A375 (cell line): ENCODE measurements around a stretch of chr10.

GRCh38 chr10:110947088-110947953, 27.9 kb downstream of the SHOC2 start:
- RAMPAGE, long total RNA, result no peak

DNA sequence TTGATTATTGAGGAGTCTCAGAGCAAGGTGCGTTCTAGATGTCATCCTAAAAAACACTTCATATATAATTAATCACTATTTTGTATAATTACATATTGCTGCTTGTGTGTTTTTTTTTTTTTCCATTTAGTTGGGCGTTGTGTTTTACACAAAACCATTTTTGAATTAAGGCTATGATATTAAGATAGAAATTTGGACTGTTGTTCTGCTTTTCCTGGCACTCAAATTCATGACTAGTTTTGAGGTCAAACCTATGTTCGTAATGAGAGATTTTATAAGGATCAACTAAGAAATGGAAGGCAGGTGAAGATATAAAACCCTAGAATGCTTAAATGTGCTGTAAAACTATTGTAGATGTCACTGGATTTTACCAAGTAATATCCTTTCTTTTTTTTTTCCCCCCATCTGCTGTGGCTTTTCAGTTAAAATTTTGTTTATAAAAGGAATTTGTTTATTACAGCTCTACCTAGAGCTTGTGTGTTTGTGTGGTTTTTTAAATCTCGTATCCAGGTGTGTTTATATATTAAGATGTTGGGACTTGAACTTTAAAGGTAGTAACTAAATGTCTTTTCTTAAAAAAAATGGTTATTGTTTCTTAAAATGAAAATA, 63.5 kb upstream of the ADRA2A start:
- RAMPAGE, long total RNA, result no peak

- RAMPAGE, long total RNA, result no peak
Observed at GRCh38 chr10:112082214-112082605, 101.4 kb downstream of the GPAM start.

DNA sequence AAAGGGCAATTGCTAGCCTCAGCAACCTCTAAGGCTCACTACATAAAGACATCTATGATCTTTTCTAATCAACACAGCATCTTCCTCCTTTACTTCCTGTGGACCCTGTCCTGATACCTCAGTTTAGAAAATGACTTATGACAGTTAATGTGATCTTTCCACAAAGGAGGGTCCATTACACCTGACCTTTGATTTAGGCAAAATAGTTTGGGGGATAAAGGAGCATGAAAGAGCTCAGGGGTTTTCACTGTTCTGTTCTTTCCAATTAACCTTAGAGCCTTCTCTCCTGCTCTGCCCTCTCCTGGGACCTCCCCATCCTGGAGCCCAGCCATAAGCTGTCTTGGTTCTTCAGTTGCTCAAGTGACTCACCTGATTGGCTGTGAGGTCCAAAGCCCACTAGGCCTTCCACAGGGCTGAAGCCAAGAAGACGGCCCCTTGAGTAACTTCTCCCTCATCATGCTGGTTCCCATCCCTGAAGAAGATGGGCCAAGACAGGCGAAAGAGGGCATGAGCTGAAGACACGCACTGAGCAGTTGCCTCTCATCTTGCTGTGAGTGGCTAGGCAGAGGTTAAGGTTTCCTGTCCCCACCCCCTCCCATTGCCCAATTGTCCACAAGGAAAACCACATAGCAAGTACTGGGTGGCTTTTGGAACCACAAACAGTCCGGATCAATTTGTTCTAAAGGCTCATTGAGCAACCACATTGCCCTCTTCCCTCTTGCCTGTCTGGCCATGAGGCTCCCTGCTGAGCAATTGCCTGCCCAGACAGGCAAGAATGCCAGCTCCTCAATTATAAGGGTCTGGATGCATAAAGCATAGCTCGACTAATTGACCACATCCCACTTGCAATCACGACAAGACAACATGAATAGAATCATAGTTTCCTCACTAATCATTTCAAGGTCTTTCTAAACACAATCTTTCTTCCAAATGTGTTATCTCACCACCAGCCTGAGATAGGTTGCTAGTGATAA, 43.8 kb upstream of the GPAM start:
- RAMPAGE, long total RNA, result no peak

- RAMPAGE, long total RNA, result no peak
Observed at GRCh38 chr10:112338883-112339329, 35.0 kb upstream of the ACSL5 start.

GRCh38 chr10:112429583-112430210, 17.0 kb downstream of the ZDHHC6 start:
- RAMPAGE, long total RNA, result no peak

DNA sequence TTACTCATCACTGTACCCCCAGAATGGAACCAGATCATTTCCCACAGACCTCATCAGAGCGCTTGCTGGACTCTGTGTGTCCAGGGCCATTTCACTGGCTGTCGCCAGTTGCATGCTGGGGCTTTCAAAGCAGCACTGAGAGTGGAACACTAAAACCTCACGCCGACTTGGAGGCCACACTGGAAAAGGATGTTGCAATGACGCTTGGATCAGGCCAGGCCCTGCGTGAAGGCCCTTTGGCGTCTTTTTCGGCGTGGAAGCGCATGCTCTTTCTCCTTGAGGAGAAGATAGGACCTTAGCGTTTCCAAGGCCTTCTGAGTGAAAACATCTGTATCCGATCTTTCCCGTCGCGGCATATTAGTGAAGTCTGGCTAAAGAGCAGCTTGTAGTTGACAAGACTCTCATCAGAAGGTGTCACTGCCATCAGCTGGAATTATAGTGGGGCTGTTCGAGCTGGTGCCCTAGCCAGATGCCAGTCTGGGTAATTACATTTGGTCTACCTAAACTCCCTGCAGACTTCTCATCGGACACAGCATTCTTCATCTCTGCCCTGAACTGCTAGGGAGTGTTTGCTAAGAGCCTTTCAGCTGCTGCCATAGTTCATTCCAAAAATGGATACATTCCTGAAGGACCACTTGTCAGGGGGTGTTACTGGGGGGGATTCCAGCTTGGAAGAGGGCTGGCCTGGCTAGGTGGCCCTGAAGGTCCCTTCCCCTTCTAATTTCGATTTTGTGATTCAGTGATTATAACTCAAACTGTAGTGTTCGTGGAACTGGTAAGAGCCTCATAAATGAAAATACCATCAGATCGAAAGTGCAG, 167.7 kb upstream of the TCF7L2 start:
- RAMPAGE, long total RNA, result no peak

DNA sequence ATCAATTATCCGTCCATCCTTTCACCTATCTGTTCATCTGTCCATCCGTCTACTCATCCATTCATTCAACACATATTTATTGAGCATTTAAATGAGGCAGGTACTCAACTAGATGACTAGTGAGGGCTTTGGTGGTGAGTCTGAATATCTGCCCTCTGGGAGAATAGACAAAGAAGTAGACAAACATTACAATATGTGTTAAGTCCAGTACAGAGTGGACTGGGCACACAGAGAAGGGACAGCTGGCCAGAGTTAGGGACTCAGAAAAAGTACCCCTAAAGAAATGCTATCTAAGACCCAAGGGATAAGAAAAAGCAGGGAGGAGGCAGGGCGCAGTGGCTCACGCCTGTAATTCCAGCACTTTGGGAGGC, 35.5 kb upstream of the TCF7L2 start:
- RAMPAGE, long total RNA, result no peak

GRCh38 chr10:113020483-113021222, 70.6 kb downstream of the TCF7L2 start:
- RAMPAGE, long total RNA, result no peak

DNA sequence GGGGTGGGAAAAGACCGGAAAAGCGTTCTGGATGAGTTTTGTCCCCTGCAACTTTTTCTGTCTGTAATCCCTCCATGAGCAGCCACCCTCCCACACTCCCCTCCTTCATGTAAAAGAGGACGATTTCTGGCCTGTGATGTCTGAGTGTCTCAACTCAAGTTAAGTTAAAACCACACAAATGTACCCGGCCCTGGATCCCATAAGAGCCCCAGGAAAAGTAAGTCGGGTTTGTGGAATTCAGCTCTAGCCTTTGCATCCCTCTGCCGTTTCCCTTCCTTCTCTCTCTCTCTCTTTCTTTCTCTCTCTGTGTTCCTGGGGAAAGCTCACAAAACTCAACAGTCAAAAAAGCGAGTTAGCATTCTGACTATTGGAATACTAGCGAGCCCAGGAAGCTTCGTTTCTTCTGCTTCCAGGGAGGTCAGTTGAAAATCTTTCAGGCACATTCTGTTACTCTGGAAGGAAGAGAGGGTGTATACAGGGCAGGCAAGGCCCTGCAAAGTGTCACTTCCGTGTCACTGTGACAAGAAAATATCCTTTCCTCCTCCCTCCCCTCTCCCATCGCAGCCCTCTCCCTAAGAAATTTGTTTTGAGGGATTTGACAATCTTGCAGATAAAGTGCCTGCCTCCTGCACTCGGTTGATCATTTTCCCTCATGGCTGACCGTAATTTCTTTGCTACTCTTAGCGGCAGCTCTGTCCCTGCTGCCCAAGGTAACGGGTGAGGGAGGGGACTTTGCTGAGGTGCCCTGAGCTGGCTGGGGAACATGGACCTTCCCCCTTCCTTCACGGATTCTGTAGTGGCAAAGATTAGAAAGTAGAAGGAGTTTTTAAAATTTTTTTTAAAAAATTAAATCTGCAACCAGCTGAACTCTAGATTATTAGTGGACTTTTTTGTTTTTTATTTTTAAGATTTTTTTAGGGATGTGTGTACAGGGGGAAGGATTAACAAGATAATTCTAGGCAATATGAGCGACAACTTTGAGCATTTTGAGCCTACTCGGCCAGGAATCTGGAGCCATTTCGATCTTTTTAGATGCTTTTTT, 178.9 kb downstream of the TCF7L2 start:
- RAMPAGE, long total RNA, result no peak

- RAMPAGE, long total RNA, result no peak
Observed at GRCh38 chr10:113168387-113168640, 218.3 kb downstream of the TCF7L2 start.

DNA sequence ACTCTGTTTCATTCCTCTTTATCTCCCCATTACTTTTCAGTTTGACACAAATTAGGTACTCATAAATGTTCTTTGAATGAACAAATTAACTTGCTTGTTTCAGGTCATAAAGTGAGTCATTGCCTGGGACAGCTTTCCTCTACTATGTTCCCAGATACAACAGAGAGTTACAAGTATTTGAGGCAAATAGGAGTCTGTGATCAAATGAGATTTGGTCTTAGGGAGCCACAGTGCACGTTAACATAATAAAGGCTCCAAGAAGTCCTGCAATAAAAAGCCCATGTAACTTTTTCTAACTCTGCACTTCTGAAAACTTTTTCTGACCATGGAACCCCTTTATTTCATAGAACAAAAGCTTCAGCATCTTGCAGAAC, 102.4 kb upstream of the HABP2 start:
- RAMPAGE, long total RNA, result no peak

DNA sequence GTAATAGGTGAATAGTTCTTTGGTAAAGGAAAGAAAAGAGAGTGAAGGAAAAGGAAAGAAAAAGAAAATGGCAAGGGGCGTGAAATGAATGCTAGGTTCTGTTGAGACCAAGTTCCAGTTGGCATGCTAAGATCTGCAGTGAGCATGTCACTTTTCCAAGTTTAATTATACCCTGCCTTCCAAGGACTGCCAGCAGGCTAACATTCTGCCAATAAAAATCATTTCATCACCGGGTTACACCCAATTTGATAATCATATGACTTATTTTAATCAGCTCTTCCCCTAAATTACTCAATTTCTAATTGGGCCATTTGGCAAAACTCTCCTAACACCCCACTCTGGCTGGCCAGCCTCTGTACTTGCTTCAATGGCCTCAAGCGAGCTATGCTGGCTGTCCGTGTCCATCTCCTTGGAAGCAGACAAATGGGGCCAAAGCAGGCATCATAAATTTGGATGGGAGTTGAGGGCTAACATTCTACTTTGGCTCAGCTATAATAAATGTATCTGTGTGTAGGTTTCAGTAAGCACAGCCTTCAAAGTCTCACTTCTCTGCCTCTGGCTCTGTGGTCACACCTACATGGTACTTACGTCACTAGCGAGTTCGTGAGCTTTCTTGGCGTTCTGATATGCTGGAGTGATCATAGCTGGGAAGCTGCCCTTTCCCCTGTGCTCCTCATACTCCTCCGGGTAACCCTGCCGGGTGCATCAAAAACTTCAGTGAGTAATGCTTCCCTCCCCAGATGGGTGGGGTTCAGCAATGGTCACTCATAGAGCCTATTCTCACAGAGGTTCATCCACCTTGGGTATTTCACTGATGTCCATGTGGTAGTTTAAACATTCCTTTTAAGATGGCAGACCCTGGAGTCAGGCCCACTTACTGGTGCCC, 17.3 kb downstream of the NRAP start:
- RAMPAGE, long total RNA, result no peak

DNA sequence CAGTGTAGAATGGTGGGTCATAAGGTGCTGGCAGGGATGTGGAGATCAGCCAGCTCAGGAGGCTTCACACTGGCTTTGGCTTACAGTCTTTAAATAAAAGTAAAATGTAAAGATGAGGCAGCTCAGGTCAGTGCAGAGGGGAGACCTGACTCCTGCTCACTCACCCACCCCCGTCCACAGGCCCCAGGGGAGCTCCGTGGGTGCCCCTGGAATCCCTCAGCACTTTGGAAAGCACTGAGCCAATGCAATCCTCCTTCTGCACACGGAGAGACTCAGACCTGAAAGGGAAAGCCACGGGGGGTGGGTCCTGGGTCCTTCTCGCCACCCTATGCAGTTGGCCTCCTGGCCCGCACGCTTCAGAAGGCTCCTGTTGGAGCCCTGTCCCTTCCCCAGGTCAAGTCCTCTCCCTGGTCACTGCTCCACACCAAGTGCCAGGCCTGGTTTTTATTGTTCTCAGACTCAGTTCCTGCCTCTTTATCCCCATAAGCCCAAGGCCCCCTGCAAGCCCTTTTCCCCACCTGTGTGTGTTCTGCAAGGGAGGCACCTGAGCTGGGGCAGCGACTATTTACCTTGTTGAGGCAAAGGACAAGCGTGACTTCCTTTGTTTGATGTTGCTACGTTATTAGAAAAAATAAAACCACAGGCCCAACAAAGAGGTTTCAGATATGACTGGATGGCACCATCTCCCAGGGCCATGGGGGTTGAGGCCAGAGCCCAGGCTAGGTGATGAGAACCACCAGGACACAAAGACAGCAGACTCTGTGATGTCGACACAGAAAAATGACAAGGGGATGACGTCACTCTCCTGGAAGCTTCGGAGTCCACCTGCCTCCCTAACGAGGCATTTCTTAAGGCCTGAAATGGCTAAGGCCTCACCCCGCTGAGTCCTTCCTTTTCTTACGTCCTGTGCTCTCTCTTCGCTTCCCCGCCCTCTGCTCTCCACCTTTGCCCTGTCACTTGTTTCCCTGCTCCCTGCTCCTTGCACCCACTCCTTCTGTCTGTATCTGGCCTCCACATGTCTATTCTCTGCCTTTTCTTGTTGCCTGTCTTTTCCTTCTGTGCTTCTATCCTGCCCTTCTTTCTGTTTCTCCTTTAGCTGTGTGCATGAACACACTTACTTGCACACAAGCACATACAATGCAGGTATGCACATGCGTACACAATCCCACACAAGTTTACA, 83.2 kb upstream of the ADRB1 start:
- RAMPAGE, long total RNA, result no peak

GRCh38 chr10:114291669-114292184, 52.7 kb downstream of the VWA2 start:
- RAMPAGE, long total RNA, result no peak

DNA sequence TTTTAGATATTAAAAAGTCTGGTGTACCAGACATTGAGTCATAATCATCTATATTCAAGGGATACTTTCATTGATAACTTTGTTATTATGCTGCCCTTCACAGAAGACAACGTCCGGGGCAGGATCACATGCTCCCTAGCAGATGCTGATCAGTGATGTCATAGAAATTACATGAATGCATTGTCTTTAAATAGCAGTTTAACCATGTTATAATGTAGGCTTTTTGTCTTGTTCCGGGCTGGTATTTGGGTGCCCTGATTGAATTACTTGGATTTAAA, 54.0 kb downstream of the VWA2 start:
- RAMPAGE, long total RNA, result no peak

DNA sequence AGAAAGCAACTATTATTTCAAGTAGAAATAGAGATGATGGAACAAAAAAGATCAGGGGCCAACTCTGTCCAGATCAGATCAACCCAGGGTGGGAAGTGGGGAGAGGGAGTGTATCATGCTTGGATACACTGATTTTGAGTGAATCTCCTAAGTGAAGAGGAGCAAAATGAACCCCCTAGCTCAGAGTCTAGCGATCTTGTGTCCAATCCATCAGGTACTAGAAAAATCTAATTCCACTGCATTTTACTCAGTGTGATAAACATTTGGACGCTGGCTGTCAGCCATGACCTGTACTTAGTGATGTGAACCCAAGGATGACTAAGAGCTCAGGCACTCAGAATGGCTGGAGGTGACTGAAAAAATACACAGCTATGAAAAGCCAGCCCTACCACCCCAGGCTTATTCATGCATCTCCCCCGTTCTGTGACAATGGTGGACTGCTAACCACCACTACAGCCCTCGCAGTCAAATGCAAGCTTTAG, 15.0 kb downstream of the AFAP1L2 start:
- RAMPAGE, long total RNA, result no peak

GRCh38 chr10:114437801-114438169, 33.5 kb upstream of the AFAP1L2 start:
- RAMPAGE, long total RNA, result no peak

DNA sequence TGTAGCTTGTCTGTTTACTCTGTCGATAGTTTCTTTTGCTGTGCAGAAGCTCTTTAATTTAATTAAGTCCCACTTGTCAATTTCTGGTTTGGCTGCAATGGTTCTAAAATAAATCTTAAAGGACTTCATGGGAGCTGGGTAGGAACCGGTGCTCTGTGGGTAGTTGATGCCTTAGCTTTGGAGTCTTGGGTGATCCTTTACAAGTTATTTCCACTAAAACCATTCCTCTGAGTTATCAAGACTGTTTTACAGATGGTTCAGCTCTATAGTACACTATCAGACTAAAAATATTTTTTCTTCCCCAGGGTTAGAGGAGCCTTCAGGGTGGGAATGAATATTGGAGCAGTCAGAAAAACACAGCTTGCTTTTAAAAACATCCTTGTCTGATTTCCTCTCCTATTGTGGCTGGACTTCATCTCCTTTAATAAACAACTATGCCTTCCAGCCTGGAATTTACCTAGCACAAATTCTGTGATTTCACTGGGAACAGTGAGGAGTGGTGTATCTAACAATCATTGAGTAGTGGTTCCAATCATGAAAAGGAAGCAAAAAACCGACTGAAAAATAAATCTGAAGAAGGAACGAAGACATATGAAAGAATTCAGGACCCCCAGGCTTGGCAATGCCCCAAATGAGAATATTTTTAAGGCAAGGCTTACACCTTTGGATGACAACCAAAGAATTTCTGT, 102.6 kb upstream of the AFAP1L2 start:
- RAMPAGE, long total RNA, result no peak

DNA sequence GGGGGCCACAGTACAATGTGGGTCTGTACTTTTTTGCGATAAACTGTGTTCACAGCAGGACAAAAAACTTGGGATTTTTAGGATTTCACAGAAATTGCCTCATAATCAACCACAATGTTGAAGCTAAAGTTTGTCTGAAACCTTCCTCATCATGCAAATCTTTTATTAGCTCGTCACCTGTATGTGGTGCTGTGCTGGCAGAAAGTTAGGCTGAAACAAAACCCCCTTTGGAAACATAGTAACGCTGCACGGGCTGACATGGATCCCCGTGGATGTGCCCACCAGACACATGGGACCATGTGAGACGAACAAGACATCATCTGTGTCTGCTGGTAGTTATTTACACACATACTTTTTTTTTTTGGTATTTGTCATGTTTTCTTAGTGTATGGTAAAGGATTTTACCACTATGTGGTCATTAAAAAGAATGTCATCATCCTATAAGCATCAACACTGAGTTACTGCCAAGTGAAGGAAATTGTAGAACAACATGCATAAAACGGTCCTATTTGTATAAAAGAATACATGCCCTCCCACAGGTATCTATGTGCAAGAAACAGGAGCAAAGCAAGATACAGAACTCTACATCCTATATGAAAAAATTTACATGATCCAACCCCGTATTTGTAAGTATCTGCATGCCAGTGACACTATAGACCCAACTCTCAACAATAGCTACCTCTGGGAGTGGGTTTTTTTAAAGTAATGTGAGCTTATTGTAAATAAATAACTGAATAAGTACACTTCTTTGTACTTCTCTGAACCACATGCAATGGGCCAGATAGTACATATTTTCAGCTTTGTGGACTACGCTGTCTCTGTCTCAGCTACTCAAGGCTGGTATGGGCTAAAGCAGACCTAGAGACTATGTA, 113.6 kb upstream of the AFAP1L2 start:
- RAMPAGE, long total RNA, result no peak